Peyer's patch (tissue), 4 donors: Measurements from ENCODE around the genes RCN2 and TSPAN3.

- PRO-cap = no peak
- RAMPAGE, long total RNA, 4 experiments = no peak in any of the 4 experiments
Observed at GRCh38 chr15:75626200-75626670, 710 bp upstream of the SNUPN start.

GRCh38 chr15:75666511-75667708 is 19.2 kb downstream of the SNX33 start:
- PRO-cap = no peak
- RAMPAGE, long total RNA, 4 experiments = no peak in any of the 4 experiments

GRCh38 chr15:75817153-75817739 is 26.0 kb upstream of the UBE2Q2 start:
- PRO-cap = no peak
- RAMPAGE, long total RNA, 4 experiments = no peak in any of the 4 experiments

GRCh38 chr15:75823700-75824278 is 19.5 kb upstream of the UBE2Q2 start:
- PRO-cap = no peak
- RAMPAGE, long total RNA, 4 experiments = no peak in any of the 4 experiments

GRCh38 chr15:75932512-75933294 is 29.0 kb downstream of the FBXO22 start:
- PRO-cap = no peak
- RAMPAGE, long total RNA, 4 experiments = no peak in any of the 4 experiments

DNA sequence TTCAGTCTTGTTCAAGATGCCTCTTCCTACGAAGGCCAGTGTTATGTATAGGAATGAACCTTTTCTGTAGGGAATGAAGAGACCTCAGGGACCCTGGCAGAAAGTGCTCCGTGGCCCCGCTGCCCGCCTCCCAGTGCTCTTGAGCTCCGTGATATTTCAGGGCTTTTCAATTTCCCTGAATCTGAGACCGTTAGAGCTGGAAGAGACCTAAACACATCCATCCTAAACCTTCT is 80.6 kb downstream of the TMEM266 start:
- PRO-cap = no peak
- RAMPAGE, long total RNA, 4 experiments = no peak in any of the 4 experiments

GRCh38 chr15:76150255-76150882 is 90.6 kb downstream of the TMEM266 start:
- PRO-cap = no peak
- RAMPAGE, long total RNA, 4 experiments = no peak in any of the 4 experiments

DNA sequence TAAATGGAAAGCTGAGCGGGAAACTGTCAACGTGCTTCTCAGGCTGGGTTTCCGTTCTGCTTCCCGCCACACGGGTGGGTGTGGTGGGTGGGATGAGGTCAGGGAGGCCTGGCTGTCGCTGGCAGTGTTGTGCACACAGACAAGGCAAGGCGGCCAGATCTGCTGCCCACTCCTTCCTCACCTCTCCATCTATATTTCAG is 110.3 kb downstream of the TMEM266 start:
- PRO-cap = no peak
- RAMPAGE, long total RNA, 4 experiments = no peak in any of the 4 experiments

DNA sequence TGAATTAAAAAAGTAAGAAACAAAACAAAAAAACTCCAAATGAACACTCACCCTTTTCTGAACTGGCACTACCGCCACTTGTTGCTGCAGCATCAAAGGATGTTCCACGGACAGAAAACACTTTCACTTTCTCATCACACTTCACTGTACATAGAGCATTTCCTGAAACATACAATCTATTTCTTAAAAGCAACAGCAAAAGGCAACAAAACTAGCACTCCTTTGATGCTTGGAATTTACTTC is 25.0 kb downstream of the ETFA start:
- PRO-cap = no peak
- RAMPAGE, long total RNA, 4 experiments = start-site peak on the minus strand in 1 of 4 experiments, centred at position 148 of the sequence, 22 reads per replicate

GRCh38 chr15:76310444-76310902 is 796 bp downstream of the ETFA start:
- PRO-cap = no peak
- RAMPAGE, long total RNA, 4 experiments = no peak in any of the 4 experiments

GRCh38 chr15:76931288-76932644 is at the start of gene RCN2:
TSS of gene RCN2 (plus strand) at chr15:76931749.
- PRO-cap = bidirectional peak, plus-strand start at chr15:76931648, minus-strand start at chr15:76931512
- RAMPAGE, long total RNA, 4 experiments = no peak in any of the 4 experiments

GRCh38 chr15:77070206-77071423 is at the start of gene TSPAN3:
TSS of gene TSPAN3 (minus strand) at chr15:77071109.
- PRO-cap = bidirectional peak, plus-strand start at chr15:77070624, minus-strand start at chr15:77070508; unidirectional peak, minus-strand start at chr15:77071139
- RAMPAGE, long total RNA, 4 experiments = no peak in any of the 4 experiments

- PRO-cap = unidirectional peak, minus-strand start at chr15:77161252
- RAMPAGE, long total RNA, 4 experiments = start-site peak on the minus strand in 2 of 4 experiments, at chr15:77161218-77161255 at its widest, 26 to 27 reads per replicate
Observed at GRCh38 chr15:77161061-77161554, 90.2 kb upstream of the TSPAN3 start.

GRCh38 chr15:77358349-77358835 is 61.5 kb downstream of the PEAK1 start:
- PRO-cap = no peak
- RAMPAGE, long total RNA, 4 experiments = start-site peak on the minus strand in 1 of 4 experiments, at chr15:77358368-77358530 at its widest, 15 reads per replicate

DNA sequence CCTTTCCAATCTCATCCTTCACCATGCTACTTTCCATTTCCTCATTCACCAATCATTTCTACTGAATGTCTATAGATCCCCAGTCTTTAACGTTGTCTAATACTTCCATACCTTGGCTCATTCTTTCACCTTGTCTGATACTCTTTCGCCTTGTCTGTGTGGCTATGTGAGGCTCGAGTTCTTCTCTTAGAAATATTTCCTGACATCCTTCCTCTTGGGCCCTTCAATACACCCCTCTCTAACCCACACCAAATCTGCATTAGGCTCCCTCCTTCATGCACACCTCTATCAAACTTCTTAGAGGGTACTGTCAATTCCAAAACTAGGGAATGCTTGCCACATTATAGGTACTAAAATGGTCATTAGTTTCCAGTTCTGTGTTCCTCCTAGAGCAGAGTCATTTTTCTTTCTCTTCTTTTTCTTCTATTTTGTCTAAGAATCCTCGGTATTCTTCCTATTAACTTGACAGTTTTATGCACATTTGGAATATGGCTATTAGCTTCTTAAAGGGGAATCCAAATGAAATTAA is 37.6 kb downstream of the PEAK1 start:
- PRO-cap = no peak
- RAMPAGE, long total RNA, 4 experiments = start-site peak on the minus strand in 1 of 4 experiments, centred at position 435 of the sequence, 8 reads per replicate

- PRO-cap = bidirectional peak, plus-strand start at chr15:77419949, minus-strand start at chr15:77419655
- RAMPAGE, long total RNA, 4 experiments = no peak in any of the 4 experiments
Observed at GRCh38 chr15:77419060-77419738, 705 bp downstream of the PEAK1 start.

DNA sequence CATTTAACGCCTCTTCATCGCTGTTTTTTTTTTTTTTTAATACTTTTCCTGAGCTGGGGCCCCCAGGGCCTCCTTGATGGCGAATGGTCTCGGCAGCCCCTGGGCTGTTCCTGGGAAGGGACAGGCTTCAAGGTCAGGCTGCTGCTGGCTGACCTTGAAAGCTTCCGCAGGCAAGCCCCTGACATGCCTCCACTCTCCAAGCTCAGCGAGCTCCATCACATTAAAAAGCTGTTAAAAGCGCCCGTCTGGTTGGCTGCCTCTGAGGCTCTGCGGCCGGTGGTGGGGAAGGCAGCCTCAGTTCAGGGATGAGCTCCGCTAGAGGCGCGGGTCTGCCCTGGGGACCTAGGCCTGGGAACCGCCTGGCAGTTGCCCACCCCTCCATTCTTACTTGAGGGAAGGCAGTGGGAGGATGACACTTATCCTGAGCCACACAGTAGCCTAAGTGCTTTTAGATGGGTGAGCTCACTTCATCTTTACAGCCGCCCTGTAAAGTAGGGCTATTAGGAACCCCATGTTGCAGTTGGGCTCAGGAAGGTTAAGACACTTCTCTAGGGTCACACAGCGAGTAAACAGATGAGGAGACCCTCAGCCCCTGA is 103.7 kb downstream of the LINGO1 start:
- PRO-cap = no peak
- RAMPAGE, long total RNA, 4 experiments = no peak in any of the 4 experiments

DNA sequence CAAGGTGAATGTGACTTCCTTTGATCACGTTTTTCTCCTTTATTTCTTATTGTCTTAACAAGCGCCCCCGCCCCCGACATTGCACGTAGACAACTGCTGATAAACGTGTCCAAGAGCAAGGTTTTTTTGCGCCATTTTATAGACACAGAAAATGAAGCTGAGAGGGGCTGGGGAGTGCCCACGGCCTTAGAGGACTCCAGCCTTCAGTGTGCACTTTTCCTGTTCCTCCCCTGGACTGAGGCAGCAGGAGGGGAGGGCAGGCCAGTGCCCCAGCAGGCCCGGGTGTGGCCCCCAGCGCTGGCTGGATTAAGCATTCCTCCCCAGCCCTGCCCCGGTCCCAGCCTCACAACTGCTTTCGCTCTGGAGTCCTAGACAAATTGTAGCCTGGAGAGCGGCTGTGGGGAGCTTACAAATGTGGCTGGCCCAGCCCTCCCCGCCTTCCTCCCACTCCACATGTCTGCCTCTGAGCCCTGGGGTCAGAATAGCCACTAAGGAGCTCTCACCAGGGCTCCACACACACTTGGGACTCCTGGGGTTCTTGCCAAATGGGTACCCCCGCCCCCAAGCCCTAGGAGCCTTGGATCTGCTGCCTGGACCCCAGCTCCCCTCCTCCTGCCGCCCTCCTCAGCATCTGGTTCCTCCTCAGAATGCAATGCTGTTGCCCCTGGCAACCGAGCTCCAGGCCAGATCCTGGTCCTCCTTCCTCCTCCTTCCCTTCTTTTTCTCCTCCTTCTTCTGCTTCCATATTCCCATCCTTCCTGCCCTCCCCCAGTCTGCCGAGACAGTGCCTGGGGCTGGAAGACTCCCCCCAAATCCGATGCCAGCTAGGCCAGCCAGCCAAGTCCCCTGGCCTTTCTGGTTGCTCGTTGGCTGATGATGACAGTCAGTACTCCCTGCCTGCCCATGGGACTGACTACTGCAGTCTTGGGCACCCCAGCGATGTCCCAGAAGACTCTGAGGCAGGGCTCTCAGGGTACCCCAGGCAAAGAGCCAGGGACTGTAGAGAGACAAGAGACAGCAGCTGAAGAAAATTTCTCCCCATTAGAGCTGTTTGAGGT is 91.2 kb downstream of the LINGO1 start:
- PRO-cap = no peak
- RAMPAGE, long total RNA, 4 experiments = no peak in any of the 4 experiments

- PRO-cap = no peak
- RAMPAGE, long total RNA, 4 experiments = no peak in any of the 4 experiments
Observed at GRCh38 chr15:77599653-77600195, 33.0 kb downstream of the LINGO1 start.

DNA sequence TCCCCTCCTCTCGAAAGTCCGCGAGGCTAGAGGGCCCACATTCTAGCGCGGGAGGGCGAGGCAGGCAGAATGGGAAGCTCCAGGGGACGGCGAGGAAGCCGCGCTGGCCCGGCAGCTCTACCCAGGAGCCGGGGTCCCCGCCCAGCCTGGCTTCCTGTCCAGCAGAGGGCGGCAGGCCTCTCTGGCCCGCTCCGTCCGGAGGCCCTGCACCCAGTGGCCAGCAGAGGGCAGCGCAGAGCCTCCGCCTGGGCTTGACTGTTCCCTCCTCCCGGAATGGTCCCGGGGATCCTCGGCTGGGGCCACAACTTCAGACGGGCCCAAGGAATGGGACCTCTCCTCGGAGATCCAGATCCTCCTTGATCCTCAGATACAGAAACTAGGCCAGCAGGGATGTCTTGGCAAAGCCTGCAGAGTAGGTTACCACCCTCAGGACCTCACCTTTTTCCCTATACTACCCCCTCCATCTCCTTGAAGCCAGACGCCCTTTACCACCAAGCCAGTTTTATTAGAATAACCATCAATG is 798 bp upstream of the LINGO1 start:
- PRO-cap = no peak
- RAMPAGE, long total RNA, 4 experiments = no peak in any of the 4 experiments